ENCODE measurements around the genes ARL9, IGFBP7, TECRL and EPHA5.

GRCh38 chr4:56505130-56506039 lies at the start of gene ARL9:
Gene ARL9, plus strand, starts transcription at chr4:56505791.
- RRBS, 2 experiments: 0 to 13% methylated on average over 1 to 2 of the region's 57 CpGs

GRCh38 chr4:56649759-56650545 lies 31.1 kb downstream of the HOPX start:
- RRBS, 2 experiments: no CpG with 5 or more reads among the region's 3 CpGs

DNA sequence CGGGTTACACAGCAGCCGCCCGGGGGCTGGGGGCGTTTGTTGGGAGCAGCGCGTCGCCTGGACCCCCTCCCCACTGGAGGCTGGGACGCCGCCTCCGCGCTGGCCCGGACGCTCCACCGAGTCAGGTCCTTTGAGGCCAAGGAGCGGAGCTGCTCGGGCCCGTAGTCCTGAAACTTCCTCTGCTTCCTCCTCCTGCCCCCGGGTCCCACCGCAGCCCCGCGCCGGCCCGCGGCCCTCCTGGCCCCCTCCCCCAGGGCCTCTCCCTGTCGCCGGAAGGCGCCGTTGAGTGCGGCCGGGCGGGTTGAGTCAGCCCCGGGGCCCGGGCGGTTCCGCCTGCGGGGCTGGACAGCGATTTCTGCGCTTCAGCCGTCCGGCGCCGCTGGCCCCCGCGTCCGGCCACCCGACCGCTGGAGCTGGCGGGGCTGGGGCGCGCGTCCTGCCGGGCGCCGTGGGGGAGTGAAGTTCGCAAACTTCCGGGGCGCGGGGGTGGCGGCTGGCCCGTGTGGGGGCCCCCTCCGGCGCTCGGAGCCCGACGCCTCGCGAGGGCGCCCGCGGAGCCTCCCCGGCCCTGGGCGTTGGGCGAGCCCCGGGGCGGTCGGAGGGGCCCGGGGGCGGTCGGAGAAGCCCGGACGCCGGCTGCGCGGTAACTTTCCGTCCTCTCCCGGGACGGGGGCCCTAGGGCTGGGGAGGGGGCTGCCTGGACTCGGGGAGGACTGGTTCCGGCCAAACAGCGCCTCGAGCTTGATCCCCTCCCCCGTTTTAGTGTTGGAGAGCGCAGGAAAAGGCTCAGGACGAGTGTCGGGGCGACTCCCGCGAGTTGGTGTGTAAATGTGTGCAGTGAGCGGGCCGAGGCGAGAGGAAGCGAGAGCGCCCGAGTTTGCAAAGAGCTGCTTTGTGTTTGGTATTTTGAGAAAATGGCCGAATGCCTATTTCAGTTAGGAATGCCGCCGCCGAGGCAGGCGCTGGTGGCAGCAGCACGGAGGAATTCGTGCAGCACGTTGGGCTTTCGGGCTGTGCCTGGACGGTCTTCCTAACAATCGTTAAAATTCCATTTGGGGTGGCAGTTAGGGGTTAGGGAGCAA lies 1.0 kb downstream of the REST start:
- RRBS, 2 experiments: 2% methylated on average over 56 of the region's 115 CpGs

- RRBS, 2 experiments: no CpG with 5 or more reads among the region's 7 CpGs
Measured at GRCh38 chr4:56930818-56931846, 23.4 kb downstream of the REST start.

DNA sequence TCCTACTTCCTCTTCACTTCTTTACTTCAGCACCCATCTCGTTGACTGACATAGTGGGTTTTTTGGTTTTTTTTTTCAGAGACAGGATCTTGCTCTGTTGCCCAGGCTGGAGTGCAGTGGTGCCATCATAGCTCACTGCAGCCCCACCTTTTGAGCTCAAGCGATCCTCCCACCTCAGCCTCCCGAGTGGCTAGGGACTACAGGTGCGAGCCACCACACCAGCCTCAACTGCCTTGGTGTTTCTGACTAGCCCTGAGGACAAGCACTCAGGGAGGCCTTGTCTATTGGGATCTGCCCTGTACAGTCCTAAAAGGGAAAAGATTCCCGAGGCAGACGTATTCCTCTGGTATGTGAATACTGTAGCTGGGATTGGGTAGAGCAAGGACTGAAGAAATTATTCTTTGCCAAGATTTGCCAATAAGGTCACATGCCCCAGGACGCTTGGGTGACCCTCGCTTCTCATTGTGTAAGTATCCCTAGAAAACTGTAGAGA lies 58.7 kb downstream of the POLR2B start:
- RRBS, 2 experiments: no CpG with 5 or more reads among the region's 8 CpGs

DNA sequence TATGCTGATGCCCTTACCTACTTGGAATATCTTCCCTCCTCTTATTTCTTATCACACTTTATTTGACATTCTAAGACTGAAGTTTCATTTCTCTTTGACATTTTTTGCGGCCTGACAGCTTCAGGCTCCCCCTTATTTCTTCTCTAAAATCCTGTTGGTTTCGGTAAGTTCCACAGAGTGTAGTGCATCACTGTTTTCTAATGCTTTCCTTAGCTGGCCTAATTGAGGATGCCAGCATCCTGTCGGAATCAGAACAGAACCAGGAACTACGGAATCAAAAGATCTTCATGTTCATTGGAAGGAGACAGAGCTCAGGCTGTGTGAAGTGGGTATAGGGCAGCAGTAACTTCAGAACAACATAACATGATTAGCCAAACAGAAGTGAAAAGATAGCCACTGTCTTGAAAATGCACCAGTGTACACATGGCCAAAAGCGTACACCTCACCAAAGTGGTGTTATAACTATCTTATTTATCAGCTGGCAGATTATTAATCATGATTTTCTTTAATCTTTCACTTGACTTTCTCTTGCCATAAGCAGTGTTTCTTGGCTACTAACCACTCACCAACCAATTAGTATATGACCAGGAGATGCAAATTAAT lies 60.6 kb downstream of the IGFBP7 start:
- RRBS, 2 experiments: no CpG with 5 or more reads among the region's 5 CpGs

GRCh38 chr4:57050907-57051493 lies 59.2 kb downstream of the IGFBP7 start:
- RRBS, 2 experiments: no CpG with 5 or more reads among the region's 4 CpGs

- RRBS, 2 experiments: no CpG with 5 or more reads among the region's 1 CpG
Measured at GRCh38 chr4:57085766-57086199, 24.4 kb downstream of the IGFBP7 start.

- RRBS, 2 experiments: no CpG with 5 or more reads among the region's 10 CpGs
Measured at GRCh38 chr4:57094089-57095416, 15.6 kb downstream of the IGFBP7 start.

DNA sequence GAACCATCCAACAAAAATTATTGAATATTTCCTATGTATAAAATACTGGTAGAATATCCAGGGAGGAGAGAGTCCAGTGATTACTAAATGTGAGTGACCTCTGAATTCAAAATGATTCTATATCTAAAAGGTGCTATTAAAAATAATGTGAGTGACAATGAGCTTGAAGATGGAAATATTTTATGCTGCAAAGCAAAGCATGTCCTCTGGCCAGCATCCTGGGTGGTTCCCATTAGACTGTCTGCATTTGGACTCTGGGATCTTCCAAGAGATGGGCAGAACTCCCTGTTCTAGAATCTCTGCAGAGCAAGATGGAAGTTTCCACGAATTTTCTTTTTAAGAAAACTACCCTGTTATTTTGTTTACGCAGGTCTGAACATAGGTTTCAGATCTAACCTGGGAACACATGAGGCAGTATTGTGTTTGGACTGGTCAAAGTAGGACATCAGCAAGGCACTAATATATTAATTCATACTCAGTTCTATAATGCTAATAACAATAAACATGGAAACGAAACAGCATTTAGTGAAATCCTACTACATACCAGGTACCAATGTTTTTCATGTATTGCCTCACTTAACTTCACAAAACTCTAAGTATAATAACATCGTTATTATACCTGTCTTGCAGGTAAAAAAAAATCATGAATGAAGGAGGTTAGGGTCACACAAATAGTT lies 13.0 kb downstream of the IGFBP7 start:
- RRBS, 2 experiments: no CpG with 5 or more reads among the region's 4 CpGs

GRCh38 chr4:57109889-57110856 lies at the start of gene IGFBP7:
Gene IGFBP7, minus strand, starts transcription at chr4:57110385.
- RRBS, 2 experiments: 1 to 2% methylated on average over 17 of the region's 109 CpGs

GRCh38 chr4:61202002-61202258 lies 1.8 kb downstream of the ADGRL3 start:
- RRBS, 2 experiments: 0% methylated on average over 2 of the region's 14 CpGs

GRCh38 chr4:62134002-62134396 lies 933.9 kb downstream of the ADGRL3 start:
- RRBS, 2 experiments: no CpG with 5 or more reads among the region's 6 CpGs

DNA sequence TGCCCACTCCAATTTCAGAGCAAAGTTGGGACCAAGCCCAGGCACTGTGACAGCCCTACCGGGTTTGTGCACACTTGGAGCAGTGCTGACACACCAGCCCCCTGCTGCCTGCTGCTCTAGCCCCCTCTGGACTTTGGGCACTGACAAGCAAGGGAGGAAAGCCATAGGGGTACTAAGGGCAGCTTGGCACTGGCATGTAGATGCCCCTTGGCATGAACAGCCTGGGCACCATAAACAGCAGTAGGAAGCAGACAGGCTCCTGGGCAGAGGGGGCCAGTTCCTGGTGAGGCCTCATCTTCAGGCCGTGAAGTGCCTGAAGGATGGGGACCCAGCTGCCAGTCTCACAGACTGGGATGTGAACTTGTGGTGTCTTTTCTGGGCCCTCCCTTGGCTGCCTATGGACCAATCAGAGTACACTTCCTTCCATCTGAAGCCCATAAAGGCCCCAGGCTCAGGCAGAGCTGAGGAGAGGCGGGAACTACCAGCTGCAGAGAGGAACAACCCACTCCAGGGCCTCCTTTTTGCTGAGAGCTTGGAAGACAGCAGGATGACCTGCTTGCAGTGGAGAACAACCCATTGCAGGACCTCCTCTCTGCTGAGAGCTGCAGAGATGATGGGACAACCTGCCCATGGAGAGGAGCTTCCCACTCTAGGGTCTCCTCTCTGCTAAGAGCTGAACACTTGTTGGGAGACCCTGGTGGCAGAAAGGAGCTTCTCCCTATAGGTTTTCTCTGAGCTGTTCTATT lies 68.6 kb downstream of the TECRL start:
- RRBS, 2 experiments: no CpG with 5 or more reads among the region's 3 CpGs

DNA sequence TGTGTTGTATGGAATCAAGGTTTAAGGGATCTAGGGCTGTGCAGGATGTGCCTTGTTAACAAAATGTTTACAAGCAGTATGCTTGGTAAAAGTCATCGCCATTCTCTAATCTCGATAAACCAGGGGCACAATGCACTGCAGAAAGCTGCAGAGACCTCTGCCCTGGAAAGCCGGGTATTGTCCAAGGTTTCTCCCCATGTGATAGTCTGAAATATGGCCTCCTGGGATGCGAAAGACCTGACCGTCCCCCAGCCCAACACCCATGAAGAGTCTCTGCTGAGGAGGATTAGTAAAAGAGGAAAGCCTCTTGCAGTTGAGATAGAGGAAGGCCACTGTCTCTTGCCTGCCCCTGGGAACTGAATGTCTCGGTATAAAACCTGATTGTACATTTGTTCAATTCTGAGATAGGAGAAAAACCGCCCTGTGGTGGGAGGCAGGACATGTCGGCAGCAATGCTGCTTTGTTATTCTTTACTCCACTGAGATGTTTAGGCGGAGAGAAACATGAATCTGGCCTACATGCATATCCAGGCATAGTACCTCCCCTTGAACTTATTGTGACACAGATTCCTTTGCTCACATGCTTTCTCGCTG lies 53.1 kb downstream of the TECRL start:
- RRBS, 2 experiments: no CpG with 5 or more reads among the region's 10 CpGs

- RRBS, 2 experiments: no CpG with 5 or more reads among the region's 8 CpGs
Measured at GRCh38 chr4:64408915-64409916, at the start of gene TECRL. Gene TECRL, minus strand, starts transcription at chr4:64409450.

GRCh38 chr4:65670192-65671083 lies at the start of gene EPHA5:
Gene EPHA5, minus strand, starts transcription at chr4:65670489.
- RRBS, 2 experiments: 2% methylated on average over 4 of the region's 54 CpGs; no CpG with 5 or more reads in 1 of the 2 experiments

DNA sequence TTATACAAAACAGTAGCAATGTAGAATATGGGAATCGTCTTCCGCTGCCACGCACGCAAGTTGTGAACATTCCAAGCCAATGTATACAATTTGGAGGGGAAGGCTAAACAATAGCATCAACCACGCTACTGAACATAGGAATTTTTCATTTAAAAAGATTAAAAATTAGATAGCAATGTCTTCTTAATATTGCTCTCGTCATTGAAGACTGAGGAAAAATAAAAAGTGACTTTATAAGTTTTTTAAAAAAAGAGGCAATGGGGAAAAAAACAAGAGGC lies 36.6 kb downstream of the YTHDC1 start:
- RRBS, 2 experiments: no CpG with 5 or more reads among the region's 6 CpGs

GRCh38 chr4:68348839-68349182 lies 1.1 kb downstream of the YTHDC1 start:
- RRBS, 2 experiments: no CpG with 5 or more reads among the region's 2 CpGs

GRCh38 chr4:68349183-68349381 lies 808 bp downstream of the YTHDC1 start:
- RRBS, 2 experiments: no CpG with 5 or more reads among the region's 4 CpGs